K562 (cell line): ENCODE data around the genes SCARF1, SMYD4, OVCA2 and SGSM2.

- RAMPAGE, long total RNA, result no peak
- RRBS, result no CpG with 5 or more reads among the region's 14 CpGs
PRO-cap:
- standard, result no peak
- CoPRO, capped RNA only, 2 experiments, result peak in 1 of 2 experiments; most common plus-strand start chr17:1645864 (in 1); most common minus-strand start chr17:1645872 (in 1)
- CoPRO, capped and uncapped RNA, 2 experiments, result no peak in any of the 2 experiments
- CoPRO, uncapped RNA only, 2 experiments, result no peak in any of the 2 experiments
CAGE:
- cytosol, long polyA plus RNA, result no peak
- long polyA plus RNA, result no peak
- nucleolus, long total RNA, result no peak
- nucleus, long polyA plus RNA, result no peak
Measured at GRCh38 chr17:1645579-1646067, at the start of gene SCARF1. Gene SCARF1, minus strand, starts transcription at chr17:1645732.

DNA sequence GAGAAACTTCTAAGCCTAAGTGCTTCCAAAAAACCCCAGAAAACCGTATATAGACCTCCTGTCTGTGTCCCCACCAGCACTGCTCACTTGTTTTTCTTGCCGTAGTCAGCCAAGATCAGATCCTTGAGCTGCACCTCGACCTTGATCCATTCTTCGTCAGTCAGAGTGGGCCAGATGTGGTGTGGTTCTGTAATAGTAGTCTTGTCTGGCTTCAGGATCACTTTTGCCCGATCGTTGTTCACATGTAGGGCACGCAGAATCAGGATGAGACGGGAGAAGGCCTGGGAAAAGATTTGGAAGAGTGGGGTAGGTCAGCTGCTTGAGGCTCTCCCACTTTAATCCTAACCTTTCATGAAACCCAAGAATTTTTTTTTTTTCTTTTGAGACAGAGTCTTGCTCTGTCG lies 5.6 kb upstream of the RILP start:
- RAMPAGE, long total RNA, result no peak
- RRBS, result no CpG with 5 or more reads among the region's 9 CpGs
PRO-cap:
- standard, result no peak
- CoPRO, capped RNA only, 2 experiments, result no peak in any of the 2 experiments
- CoPRO, capped and uncapped RNA, 2 experiments, result no peak in any of the 2 experiments
- CoPRO, uncapped RNA only, 2 experiments, result peak in 2 of 2 experiments; most common minus-strand start position 191 of the sequence (in 1)
CAGE:
- cytosol, long polyA plus RNA, result no peak
- long polyA plus RNA, result no peak
- nucleolus, long total RNA, result no peak
- nucleus, long polyA plus RNA, result no peak

- RAMPAGE, long total RNA, result no peak
- RRBS, result no CpG with 5 or more reads among the region's 9 CpGs
PRO-cap:
- standard, result no peak
- CoPRO, capped RNA only, 2 experiments, result no peak in any of the 2 experiments
- CoPRO, capped and uncapped RNA, 2 experiments, result no peak in any of the 2 experiments
- CoPRO, uncapped RNA only, 2 experiments, result peak in 1 of 2 experiments; most common minus-strand start chr17:1675962 (in 1)
CAGE:
- cytosol, long polyA plus RNA, result no peak
- long polyA plus RNA, result no peak
- nucleolus, long total RNA, result no peak
- nucleus, long polyA plus RNA, result no peak
Measured at GRCh38 chr17:1675802-1676261, 8.8 kb downstream of the PRPF8 start.

DNA sequence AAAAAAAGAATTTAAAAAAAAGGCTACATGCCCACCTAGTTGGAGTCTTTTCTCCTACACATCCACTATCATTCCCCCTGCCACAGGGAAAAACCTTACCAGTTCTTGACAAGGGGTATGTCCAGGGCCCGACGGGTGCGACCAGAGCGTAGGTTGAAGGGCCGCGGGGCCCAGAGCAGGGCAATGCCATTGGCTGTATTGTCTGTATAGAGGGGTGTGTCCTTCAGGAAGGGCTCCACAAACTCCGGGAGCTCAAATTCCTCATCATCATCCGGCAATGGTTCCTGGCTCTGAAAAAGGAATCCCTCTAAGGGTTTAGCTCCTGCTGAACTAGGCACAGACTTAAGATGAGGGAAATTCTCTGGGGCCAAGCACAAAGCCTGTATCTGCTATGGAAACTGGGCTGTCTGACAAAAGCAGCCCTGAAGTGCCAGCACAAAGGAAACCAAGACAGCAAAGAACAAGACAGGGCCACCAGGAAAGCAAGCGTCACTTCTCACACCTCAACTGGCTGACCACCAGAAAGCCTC lies 5.1 kb downstream of the PRPF8 start:
- RAMPAGE, long total RNA, result no peak
- RRBS, result no CpG with 5 or more reads among the region's 9 CpGs
PRO-cap:
- standard, result no peak
- CoPRO, capped RNA only, 2 experiments, result no peak in any of the 2 experiments
- CoPRO, capped and uncapped RNA, 2 experiments, result no peak in any of the 2 experiments
- CoPRO, uncapped RNA only, 2 experiments, result peak in 1 of 2 experiments; most common minus-strand start position 206 of the sequence (in 1)
CAGE:
- cytosol, long polyA plus RNA, result no peak
- long polyA plus RNA, result no peak
- nucleolus, long total RNA, result no peak
- nucleus, long polyA plus RNA, result no peak

- RAMPAGE, long total RNA, result no peak
- RRBS, result no CpG with 5 or more reads among the region's 13 CpGs
PRO-cap:
- standard, result no peak
- CoPRO, capped RNA only, 2 experiments, result no peak in any of the 2 experiments
- CoPRO, capped and uncapped RNA, 2 experiments, result no peak in any of the 2 experiments
- CoPRO, uncapped RNA only, 2 experiments, result no peak in any of the 2 experiments
CAGE:
- cytosol, long polyA plus RNA, result no peak
- long polyA plus RNA, result no peak
- nucleolus, long total RNA, result no peak
- nucleus, long polyA plus RNA, result no peak
Measured at GRCh38 chr17:1737763-1738531, 4.7 kb upstream of the SERPINF2 start.

- RAMPAGE, long total RNA, result no peak
- RRBS, result 100% methylated on average over 1 of the region's 26 CpGs
PRO-cap:
- standard, result no peak
- CoPRO, capped RNA only, 2 experiments, result no peak in any of the 2 experiments
- CoPRO, capped and uncapped RNA, 2 experiments, result no peak in any of the 2 experiments
- CoPRO, uncapped RNA only, 2 experiments, result no peak in any of the 2 experiments
CAGE:
- cytosol, long polyA plus RNA, result no peak
- long polyA plus RNA, result no peak
- nucleolus, long total RNA, result no peak
- nucleus, long polyA plus RNA, result no peak
Measured at GRCh38 chr17:1753902-1754650, 7.8 kb upstream of the SERPINF1 start.

GRCh38 chr17:1773693-1774242 lies 11.9 kb downstream of the SERPINF1 start:
- RAMPAGE, long total RNA, result no peak
- RRBS, result no CpG with 5 or more reads among the region's 8 CpGs
PRO-cap:
- standard, result no peak
- CoPRO, capped RNA only, 2 experiments, result no peak in any of the 2 experiments
- CoPRO, capped and uncapped RNA, 2 experiments, result no peak in any of the 2 experiments
- CoPRO, uncapped RNA only, 2 experiments, result peak in 1 of 2 experiments; most common plus-strand start chr17:1774011 (in 1); most common minus-strand start chr17:1773994 (in 1)
CAGE:
- cytosol, long polyA plus RNA, result no peak
- long polyA plus RNA, result no peak
- nucleolus, long total RNA, result no peak
- nucleus, long polyA plus RNA, result no peak

GRCh38 chr17:1829205-1830333 lies at the start of gene SMYD4:
Gene SMYD4, minus strand, starts transcription at chr17:1829902.
- RAMPAGE, long total RNA, result start-site peak on the plus strand at chr17:1829951-1830042, 294 and 272 reads in 2 replicates
- RRBS, result 2% methylated on average over 56 of the region's 102 CpGs
PRO-cap:
- standard, result bidirectional peak, plus-strand start at chr17:1830065, minus-strand start at chr17:1829862
- CoPRO, capped RNA only, 2 experiments, result peak in 2 of 2 experiments; most common plus-strand start chr17:1830013 (in 2); most common minus-strand start chr17:1829788 (in 2)
- CoPRO, capped and uncapped RNA, 2 experiments, result peak in 2 of 2 experiments; most common plus-strand start chr17:1830013 (in 2); most common minus-strand start chr17:1829782 (in 1)
- CoPRO, uncapped RNA only, 2 experiments, result peak in 1 of 2 experiments; most common plus-strand start chr17:1830020 (in 1); most common minus-strand start chr17:1829795 (in 1)
CAGE:
- cytosol, long polyA plus RNA, result start-site peak on the plus strand at chr17:1829972-1830076, 1,015 and 767 reads in 2 replicates
- long polyA plus RNA, result start-site peak on the plus strand at chr17:1830000-1830063, 293 and 405 reads in 2 replicates
- nucleolus, long total RNA, result no peak
- nucleus, long polyA plus RNA, result no peak

DNA sequence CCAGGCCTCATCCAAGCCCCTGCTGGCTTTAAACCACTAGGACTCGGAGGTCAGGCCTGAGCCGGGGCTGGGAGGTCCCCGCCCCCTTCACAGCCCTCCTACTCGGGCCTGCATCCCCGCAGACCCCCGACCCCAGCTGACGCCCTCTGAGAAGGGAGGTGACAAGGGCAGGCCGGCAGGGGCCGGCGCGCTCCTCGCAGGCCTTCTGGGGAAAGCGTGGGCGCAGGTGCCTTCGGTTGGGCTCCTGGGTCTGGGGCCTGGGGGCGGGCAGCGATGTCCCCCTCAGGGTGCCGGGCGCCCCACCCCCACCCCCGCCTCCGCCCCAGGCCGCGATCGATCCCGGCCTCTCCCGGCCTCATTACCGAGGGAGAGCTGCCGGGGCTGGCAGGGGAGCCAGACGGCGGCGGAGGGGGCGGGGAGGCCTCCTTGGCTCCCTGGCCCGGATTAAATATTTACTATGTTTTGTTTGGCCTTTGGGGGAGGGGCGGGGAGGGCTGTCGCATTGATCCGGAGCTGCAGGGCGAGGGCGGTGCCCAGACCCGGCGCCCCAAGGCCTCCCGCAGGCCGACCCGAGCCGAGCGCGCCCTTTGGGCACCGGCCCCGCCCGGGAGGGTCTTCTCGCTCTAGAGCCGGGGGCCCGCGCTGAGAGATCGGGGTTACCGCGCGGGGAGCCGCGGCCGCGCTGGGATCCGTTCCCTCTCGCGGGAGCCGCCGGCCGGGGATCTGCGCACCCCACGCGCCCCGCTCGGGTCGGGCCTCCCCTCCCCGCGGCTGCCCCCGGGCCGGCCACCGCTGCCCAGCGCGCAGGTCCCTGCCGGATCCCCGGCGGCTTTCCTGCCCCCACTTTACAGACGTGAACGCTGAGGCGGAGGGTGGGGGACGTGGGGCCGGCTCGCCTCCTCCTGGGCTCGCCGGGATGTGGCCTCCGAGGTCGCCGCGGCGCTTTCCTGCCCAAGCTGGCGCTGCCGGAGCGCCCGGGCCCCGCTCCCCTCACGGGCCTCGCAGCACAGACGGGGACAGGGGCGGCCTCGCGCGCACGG lies 27.1 kb downstream of the RTN4RL1 start:
- RAMPAGE, long total RNA, result no peak
- RRBS, result 78% methylated on average over 63 of the region's 109 CpGs
PRO-cap:
- standard, result no peak
- CoPRO, capped RNA only, 2 experiments, result no peak in any of the 2 experiments
- CoPRO, capped and uncapped RNA, 2 experiments, result no peak in any of the 2 experiments
- CoPRO, uncapped RNA only, 2 experiments, result no peak in any of the 2 experiments
CAGE:
- cytosol, long polyA plus RNA, result no peak
- long polyA plus RNA, result no peak
- nucleolus, long total RNA, result no peak
- nucleus, long polyA plus RNA, result no peak

DNA sequence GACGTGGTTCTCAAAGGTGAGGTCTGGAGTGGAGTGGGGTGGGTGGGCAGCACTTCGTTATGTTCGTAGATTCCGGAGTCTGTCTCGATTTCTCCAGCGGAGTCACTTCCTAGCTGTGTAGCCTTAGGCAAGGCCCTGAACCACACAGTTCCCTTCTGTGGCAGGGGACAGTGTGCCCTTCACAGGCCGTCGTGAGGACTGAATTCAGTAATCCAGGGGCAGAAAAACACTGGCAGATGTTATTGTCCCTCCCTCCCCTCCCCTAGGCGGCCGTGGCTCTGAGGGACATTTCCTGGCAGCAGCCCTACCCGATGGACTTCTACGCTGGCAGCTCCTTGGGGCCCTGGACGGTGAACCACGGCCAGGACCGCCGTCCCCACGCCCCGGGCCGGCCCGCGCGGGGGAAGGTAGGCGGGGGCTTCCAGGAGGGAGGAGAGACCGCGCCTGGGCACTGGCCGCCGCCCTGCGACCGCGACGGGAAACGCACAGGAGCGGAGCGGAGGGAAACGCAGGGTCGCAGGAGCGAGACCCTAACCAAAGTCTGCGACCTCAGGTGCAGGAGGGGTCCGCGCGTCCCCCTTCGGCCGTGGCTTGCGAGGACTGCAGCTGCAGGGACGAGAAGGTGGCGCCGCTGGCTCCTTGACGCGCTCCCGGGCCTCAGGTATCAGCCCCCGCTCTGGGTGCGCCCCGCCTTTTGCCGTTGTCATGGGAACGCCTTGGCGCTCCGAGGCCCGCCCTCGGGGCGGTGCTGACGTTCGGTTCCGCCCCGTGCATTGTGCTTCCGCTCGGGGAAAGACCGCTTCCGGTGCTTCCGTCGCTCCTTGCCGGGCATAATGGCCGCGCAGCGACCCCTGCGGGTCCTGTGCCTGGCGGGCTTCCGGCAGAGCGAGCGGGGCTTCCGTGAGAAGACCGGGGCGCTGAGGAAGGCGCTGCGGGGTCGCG lies at the start of gene OVCA2:
OVCA2 (plus strand) TSS at position 808 of the 942 bp plus-strand sequence.
- RAMPAGE, long total RNA, result no peak
- RRBS, result 1% methylated on average over 13 of the region's 86 CpGs
PRO-cap:
- standard, result bidirectional peak, plus-strand start at position 883 of the sequence, minus-strand start at position 678 of the sequence
- CoPRO, capped RNA only, 2 experiments, result peak in 2 of 2 experiments; most common plus-strand start position 903 of the sequence (in 2); most common minus-strand start position 678 of the sequence (in 2)
- CoPRO, capped and uncapped RNA, 2 experiments, result peak in 2 of 2 experiments; most common plus-strand start position 831 of the sequence (in 1); most common minus-strand start position 696 of the sequence (in 1)
- CoPRO, uncapped RNA only, 2 experiments, result peak in 1 of 2 experiments; most common plus-strand start position 60 of the sequence (in 1); most common minus-strand start position 618 of the sequence (in 1)
CAGE:
- cytosol, long polyA plus RNA, result no peak
- long polyA plus RNA, result no peak
- nucleolus, long total RNA, result no peak
- nucleus, long polyA plus RNA, result no peak

GRCh38 chr17:2056883-2057704 lies 2.2 kb downstream of the HIC1 start:
- RAMPAGE, long total RNA, result no peak
- RRBS, result 97% methylated on average over 41 of the region's 111 CpGs
PRO-cap:
- standard, result no peak
- CoPRO, capped RNA only, 2 experiments, result no peak in any of the 2 experiments
- CoPRO, capped and uncapped RNA, 2 experiments, result no peak in any of the 2 experiments
- CoPRO, uncapped RNA only, 2 experiments, result no peak in any of the 2 experiments
CAGE:
- cytosol, long polyA plus RNA, result no peak
- long polyA plus RNA, result no peak
- nucleolus, long total RNA, result no peak
- nucleus, long polyA plus RNA, result no peak

- RAMPAGE, long total RNA, result no peak
- RRBS, result no CpG with 5 or more reads among the region's 6 CpGs
PRO-cap:
- standard, result no peak
- CoPRO, capped RNA only, 2 experiments, result no peak in any of the 2 experiments
- CoPRO, capped and uncapped RNA, 2 experiments, result no peak in any of the 2 experiments
- CoPRO, uncapped RNA only, 2 experiments, result no peak in any of the 2 experiments
CAGE:
- cytosol, long polyA plus RNA, result no peak
- long polyA plus RNA, result no peak
- nucleolus, long total RNA, result no peak
- nucleus, long polyA plus RNA, result no peak
Measured at GRCh38 chr17:2188654-2189134, 114.9 kb downstream of the SMG6 start.

DNA sequence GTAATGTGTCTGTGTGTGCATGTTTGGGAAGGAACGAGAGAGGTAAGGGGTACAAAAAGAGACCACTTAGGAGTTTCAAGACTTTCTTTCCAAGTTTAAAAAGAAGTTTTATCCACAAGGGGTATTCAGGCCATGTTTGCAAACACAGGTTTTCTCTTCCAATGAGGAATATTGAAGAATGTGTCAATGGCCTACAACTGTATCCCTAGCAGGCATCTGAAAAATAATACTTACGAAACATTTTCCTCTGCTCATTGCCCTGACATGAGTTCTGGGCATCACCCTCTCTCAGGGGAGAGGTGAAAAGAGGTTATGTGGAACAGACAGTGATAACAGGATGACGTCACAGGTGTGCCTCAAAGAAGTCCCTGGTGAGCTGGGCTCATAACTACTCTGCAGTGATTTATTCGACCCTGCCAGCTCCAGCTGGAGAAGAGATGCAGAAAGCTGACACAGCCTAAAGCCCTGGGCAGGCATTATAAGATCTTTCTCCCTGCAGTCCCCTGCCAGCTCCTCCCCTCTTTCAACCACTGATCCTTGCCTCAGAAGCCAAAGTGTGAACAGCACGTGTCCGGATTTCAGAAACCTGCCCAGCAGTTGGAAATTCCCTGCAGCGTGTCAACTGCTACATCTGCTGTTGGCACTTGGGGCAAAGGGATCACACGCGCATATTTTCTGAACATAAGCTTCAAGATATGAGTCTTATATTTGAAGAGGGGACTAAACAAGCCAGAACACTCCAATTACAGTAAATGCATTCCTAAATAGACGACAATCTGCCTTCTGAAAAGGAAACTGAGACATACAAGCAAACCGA lies 80.7 kb downstream of the SMG6 start:
- RAMPAGE, long total RNA, result no peak
- RRBS, result no CpG with 5 or more reads among the region's 11 CpGs
PRO-cap:
- standard, result no peak
- CoPRO, capped RNA only, 2 experiments, result no peak in any of the 2 experiments
- CoPRO, capped and uncapped RNA, 2 experiments, result no peak in any of the 2 experiments
- CoPRO, uncapped RNA only, 2 experiments, result no peak in any of the 2 experiments
CAGE:
- cytosol, long polyA plus RNA, result no peak
- long polyA plus RNA, result no peak
- nucleolus, long total RNA, result no peak
- nucleus, long polyA plus RNA, result no peak

DNA sequence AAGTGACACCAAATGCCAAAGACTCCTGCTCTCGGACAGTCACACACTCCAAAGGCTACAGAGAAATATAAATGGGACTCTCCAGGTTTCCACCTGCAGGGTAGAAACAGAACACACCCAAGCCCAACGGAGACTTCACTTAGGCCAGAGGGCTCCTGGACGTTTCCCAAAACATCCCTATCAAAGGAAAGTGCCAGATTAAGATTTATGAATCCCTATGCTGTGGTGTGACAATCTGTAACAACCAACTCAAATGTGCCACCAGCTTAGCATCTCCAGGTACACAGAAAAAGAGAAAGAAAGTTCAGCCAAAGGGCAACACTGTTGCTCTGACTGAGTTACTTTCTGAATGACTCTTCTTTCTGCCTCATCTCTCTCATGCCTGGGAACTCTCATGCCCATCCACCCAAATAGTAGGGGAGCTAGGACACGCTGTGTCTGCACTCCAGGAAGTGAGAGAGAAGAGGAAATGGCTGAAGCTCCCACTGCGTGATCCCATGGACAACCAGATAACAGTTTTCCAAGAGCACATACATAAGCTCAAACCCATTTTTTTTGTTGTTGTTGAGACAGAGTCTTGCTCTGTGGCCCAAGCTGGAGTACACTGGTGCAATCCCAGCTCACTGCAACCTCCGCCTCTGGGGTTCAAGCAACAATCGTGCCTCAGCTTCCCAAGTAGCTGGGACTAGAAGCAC lies 49.7 kb downstream of the SMG6 start:
- RAMPAGE, long total RNA, result no peak
- RRBS, result no CpG with 5 or more reads among the region's 7 CpGs
PRO-cap:
- standard, result no peak
- CoPRO, capped RNA only, 2 experiments, result no peak in any of the 2 experiments
- CoPRO, capped and uncapped RNA, 2 experiments, result no peak in any of the 2 experiments
- CoPRO, uncapped RNA only, 2 experiments, result no peak in any of the 2 experiments
CAGE:
- cytosol, long polyA plus RNA, result no peak
- long polyA plus RNA, result no peak
- nucleolus, long total RNA, result no peak
- nucleus, long polyA plus RNA, result no peak

DNA sequence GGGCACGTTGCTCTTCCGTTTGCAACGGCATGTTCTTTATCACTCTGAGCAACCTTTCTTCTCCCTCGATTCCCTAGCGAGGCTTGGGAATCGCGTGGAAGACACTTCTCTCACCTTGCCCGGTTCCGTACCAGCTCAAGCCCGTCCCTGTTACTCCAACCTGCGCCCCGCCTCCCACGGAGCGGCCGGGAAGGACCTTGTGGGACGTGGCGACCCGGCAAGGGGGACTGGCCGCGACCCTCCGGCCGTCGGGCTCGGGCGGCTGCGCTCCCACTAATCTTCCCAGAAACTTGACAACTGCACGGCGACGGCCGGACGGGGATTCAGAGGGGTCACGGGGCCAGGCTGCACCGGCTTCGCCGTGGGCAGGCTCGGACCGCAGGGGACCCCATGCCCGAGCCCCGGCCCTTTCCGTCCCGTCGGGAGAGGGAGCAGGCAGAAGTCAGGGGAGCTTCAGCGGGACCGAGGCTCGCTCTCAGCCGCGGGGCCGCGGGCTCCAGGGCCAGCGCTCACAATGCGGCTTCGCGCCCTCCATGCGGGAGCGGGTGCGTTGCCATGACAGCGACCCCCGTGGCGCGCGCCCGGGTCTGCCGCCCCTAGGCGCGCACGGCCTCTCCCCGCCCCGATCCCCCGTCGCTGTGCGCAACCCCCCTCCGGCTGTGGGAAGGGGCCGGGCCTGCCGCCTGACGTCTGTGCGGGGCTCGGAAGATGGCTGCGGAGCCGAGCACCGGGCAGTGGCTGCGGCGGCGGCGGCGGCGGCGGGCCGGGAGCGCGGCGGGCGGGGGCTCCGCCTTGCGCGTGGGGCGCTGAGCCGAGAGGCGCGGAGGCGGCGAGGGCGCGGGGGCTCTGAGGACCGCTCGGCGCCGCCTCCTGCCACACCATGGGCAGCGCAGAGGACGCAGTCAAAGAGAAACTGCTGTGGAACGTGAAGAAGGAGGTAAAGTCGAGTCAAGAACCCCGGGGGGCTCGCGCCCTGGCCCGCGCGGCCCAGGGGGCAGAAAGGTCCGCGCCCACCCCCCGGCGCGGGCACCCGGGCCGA lies at the start of gene SGSM2:
SGSM2 (plus strand) TSS at position 693 of the 1,039 bp plus-strand sequence.
- RAMPAGE, long total RNA, result no peak
- RRBS, result 2% methylated on average over 52 of the region's 124 CpGs
PRO-cap:
- standard, result bidirectional peak, plus-strand start at position 686 of the sequence, minus-strand start at position 627 of the sequence
- CoPRO, capped RNA only, 2 experiments, result peak in 2 of 2 experiments; most common plus-strand start position 686 of the sequence (in 1); most common minus-strand start position 589 of the sequence (in 2)
- CoPRO, capped and uncapped RNA, 2 experiments, result no peak in any of the 2 experiments
- CoPRO, uncapped RNA only, 2 experiments, result no peak in any of the 2 experiments
CAGE:
- cytosol, long polyA plus RNA, result start-site peak on the plus strand centred at position 693 of the sequence, 23 bp wide, 24 and 29 reads in 2 replicates
- long polyA plus RNA, result start-site peak on the plus strand centred at position 685 of the sequence, 39 bp wide, 18 and 32 reads in 2 replicates
- nucleolus, long total RNA, result no peak
- nucleus, long polyA plus RNA, result start-site peak on the plus strand centred at position 805 of the sequence, 112 bp wide, 29 and 25 reads in 2 replicates

- RAMPAGE, long total RNA, result no peak
- RRBS, result no CpG with 5 or more reads among the region's 39 CpGs
PRO-cap:
- standard, result no peak
- CoPRO, capped RNA only, 2 experiments, result no peak in any of the 2 experiments
- CoPRO, capped and uncapped RNA, 2 experiments, result no peak in any of the 2 experiments
- CoPRO, uncapped RNA only, 2 experiments, result no peak in any of the 2 experiments
CAGE:
- cytosol, long polyA plus RNA, result no peak
- long polyA plus RNA, result no peak
- nucleolus, long total RNA, result no peak
- nucleus, long polyA plus RNA, result no peak
Measured at GRCh38 chr17:2387847-2388858, 12.7 kb downstream of the MNT start.

DNA sequence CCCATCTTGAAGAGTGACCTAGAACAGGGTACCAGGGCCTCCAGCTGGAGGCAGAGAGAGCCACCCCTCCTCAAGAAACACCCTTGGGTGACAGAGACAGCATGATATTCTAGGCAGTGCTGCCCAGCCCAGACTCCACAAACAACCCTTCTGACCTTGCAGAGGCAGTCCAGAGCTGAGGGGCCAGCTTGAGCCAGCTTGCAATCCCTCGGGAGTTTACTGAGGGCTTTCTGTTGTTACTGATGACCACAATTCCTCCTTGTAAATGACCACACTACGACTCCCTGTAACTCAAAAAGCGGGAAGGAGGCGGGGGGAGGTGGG lies 18.6 kb upstream of the MNT start:
- RAMPAGE, long total RNA, result no peak
- RRBS, result no CpG with 5 or more reads among the region's 4 CpGs
PRO-cap:
- standard, result no peak
- CoPRO, capped RNA only, 2 experiments, result no peak in any of the 2 experiments
- CoPRO, capped and uncapped RNA, 2 experiments, result no peak in any of the 2 experiments
- CoPRO, uncapped RNA only, 2 experiments, result no peak in any of the 2 experiments
CAGE:
- cytosol, long polyA plus RNA, result no peak
- long polyA plus RNA, result no peak
- nucleolus, long total RNA, result no peak
- nucleus, long polyA plus RNA, result no peak